ENCODE measurements around the genes SLC30A4 and SLC24A5.

DNA sequence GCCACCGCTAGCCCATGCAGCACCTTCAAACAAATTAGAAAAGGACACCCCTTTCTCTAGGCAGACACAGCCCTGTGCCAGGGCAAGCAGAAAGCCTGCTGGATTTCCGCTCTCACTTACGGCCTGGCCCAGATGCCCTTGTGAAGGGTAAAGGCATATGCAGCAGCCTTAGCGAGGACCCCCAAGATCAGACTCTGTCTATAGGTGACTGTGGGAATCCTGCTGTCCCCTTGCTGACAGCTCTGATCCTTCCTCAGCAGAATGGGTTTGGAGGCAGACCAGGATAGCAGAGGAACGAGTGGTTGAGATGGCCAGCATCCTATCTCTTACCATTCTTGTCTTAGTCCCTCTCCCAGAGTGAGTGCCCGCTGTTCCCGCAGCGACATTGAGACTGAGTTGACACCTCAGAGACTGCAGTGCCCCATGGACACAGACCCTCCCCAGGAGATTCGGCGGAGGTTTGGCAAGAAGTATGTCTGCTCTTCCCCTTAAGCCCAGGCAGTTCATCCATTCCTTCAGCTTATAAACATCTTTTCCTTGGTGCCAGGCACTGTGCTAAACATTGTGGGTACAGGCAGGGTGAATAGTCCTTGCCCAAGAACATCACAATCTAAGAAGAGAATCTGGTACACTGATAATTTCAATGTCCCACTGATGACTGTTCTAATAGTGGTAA lies 21.1 kb downstream of the DUOX1 start:
- PRO-cap: no peak

DNA sequence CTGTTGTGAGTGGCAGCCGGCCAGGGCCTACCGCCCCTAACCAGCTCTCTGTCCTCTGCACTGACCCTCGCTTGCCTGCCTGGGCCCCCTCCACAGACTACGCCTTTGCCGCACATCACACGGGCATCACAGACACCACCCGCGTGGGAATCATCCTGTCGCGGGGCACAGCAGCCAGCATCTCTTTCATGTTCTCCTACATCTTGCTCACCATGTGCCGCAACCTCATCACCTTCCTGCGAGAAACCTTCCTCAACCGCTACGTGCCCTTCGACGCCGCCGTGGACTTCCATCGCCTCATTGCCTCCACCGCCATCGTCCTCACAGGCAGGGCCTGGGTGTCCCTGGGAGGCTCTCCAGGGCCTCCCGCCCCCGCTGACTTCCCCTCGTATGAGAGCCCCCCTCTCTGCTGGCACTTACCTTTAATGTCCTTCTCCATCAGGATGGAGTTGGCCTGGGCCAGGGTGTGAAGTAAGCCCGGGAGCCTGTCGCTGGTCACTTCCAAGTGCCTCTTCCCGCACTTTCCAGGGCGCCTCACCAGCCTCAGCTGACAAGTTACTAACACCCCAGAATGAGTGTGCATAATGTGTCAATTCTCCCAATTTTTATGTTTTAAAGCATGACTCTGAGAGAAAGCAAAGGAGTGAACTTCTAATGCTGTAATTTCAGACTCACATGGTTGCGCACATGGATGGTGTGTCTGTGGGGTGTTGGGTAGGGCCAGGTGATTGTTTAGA lies 22.6 kb downstream of the DUOX1 start:
- PRO-cap: no peak

DNA sequence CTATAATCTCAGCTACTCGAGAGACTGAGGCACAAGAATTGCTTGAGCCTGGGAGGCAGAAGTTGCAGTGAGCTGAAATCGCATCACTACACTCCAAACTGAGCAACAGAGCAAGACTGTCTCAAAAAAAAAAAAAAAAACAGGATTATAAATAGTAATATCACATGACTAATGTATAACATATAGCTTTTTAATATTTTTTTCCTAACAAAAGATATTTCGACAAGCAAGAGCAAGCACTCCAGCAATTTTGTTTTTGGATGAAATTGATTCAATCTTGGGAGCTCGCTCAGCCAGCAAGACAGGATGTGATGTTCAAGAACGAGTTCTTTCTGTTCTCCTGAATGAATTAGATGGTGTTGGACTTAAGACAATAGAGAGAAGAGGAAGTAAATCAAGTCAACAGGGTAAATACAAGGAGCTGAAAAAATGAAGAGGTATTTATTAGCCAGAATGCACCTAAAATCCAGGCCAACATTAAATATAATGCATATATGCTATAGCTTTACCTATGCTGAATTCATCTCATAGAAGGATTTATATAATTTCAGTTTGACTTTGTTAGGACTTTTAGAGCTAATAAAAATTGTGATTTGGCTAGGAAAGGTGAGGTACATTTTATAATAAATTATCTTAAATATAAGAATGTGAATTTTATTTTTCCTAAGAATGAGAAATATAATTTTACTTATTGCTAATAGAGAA lies 13.4 kb downstream of the SPATA5L1 start:
- PRO-cap: no peak

- PRO-cap: bidirectional peak, plus-strand start at chr15:45522857, minus-strand start at chr15:45522755
These were observed at the start of gene SLC30A4 for GRCh38 chr15:45522714-45523572. Gene SLC30A4, minus strand, starts transcription at chr15:45522755.

GRCh38 chr15:45539578-45540079 lies 17.1 kb upstream of the SLC30A4 start:
- PRO-cap: no peak

- PRO-cap: no peak
These were observed 13.4 kb upstream of the BLOC1S6 start for GRCh38 chr15:45573849-45574185.

- PRO-cap: no peak
These were observed 3.6 kb upstream of the BLOC1S6 start for GRCh38 chr15:45583536-45583921.

GRCh38 chr15:45659434-45659837 lies 24.6 kb downstream of the SQOR start:
- PRO-cap: no peak

DNA sequence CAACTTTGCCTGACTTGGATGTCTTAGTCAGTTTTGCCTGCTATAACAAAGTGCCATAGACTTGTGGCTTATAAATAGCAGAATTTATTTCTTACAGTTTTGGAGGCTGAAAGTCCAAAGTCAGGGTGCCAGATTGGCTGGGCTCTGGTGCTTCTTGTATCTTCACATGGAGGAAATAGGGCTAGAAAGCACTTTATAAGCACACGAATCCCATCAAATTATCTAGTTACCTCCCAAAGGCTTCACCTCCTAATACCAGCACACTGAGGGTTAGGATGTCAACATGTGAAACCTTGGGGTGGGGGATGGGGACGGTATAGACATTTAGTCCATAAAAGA lies 116.8 kb downstream of the SQOR start:
- PRO-cap: no peak

GRCh38 chr15:45855058-45855554 lies 220.3 kb downstream of the SQOR start:
- PRO-cap: no peak

- PRO-cap: no peak
These were observed 417.3 kb upstream of the SEMA6D start for GRCh38 chr15:47299874-47300564.

- PRO-cap: no peak
These were observed 315.8 kb upstream of the SEMA6D start for GRCh38 chr15:47401433-47401892.

DNA sequence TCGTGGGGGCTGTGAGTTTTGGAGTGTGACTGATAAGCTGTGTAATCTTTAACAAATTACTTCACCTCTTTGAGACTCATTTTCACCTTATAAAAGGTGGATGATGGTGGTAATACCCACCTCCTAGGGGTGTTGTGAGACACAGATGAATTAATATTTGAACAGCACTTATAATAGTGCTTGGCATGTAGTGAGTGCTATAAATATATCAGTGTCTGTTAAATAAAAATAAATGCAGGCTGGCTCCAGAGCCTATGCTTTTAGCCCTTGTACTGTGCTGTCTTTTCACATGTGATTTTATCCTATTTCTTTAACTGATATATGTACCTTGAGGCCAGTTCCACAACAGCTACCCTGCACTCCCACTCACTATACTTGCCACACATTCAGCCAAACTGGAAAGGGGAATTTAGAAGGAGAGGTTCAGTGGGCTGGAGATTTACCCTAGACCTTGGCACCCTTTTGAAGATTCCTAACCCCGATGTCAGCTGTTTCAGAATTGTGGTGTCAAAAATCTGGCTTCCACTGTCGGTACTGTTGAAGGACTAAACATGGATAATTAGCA lies 9.3 kb downstream of the SEMA6D start:
- PRO-cap: no peak

- PRO-cap: no peak
These were observed at the start of gene SLC24A5 for GRCh38 chr15:48120896-48121112. Gene SLC24A5, plus strand, starts transcription at chr15:48120990.

DNA sequence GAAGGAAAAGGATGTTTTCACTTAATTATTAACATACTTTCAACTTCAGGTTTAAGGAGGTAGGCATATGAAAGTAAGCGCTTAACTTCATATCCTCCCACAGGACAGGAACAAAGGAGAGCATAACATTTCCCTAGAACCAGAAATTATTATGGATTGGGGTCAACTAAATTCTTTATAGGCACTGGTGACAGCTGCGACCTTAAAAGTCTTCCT lies 1.1 kb downstream of the MYEF2 start:
- PRO-cap: no peak

DNA sequence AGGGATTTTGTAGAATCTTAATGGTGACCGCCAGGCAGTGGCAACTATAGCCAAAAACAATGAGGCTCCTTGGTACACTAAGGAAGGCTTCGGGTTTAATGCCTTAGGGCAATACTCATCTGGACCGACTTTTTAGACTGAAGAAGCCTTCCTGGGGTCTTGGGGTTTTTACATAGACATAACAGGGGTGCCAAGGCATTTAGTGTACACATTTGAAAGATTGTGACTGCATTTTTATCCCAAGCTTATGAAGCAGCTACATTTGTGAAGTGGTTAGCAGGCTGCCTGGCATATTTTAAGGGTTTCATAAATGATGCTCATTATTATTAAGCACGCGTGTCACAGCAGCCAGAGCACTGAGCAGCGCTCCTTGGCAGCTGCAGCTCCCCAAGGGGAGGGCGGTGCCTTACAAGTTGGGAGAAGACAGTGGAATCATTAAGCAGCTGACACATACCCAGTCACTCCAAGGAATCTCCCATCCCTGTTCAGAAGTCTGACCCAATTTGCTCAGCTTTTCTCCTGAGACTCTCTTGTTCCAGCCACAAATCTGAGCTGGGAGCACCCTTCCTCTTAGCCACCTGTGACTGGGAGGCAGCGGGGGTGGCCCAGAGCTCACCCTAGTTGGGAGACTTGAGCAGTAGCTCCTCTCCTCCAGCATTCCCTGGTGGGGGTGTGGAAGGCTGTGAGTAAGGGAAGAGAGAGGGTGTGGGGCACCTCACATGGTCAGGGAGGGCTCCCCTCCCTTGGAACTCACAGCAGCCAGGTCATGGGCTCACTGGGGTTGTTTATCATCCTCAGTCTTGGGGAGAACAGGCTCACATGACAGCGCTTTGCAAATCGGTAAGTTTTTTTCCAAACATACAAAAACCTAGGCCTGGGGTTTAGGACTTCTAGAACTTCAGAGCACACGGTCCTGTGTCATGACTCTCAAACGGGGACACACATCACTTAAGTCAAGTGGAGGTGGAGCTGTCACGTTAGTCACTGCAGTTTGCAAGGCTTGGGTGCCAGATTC lies 64.3 kb downstream of the DUT start:
- PRO-cap: no peak

GRCh38 chr15:48525962-48526544 lies 119.5 kb downstream of the FBN1 start:
- PRO-cap: no peak

DNA sequence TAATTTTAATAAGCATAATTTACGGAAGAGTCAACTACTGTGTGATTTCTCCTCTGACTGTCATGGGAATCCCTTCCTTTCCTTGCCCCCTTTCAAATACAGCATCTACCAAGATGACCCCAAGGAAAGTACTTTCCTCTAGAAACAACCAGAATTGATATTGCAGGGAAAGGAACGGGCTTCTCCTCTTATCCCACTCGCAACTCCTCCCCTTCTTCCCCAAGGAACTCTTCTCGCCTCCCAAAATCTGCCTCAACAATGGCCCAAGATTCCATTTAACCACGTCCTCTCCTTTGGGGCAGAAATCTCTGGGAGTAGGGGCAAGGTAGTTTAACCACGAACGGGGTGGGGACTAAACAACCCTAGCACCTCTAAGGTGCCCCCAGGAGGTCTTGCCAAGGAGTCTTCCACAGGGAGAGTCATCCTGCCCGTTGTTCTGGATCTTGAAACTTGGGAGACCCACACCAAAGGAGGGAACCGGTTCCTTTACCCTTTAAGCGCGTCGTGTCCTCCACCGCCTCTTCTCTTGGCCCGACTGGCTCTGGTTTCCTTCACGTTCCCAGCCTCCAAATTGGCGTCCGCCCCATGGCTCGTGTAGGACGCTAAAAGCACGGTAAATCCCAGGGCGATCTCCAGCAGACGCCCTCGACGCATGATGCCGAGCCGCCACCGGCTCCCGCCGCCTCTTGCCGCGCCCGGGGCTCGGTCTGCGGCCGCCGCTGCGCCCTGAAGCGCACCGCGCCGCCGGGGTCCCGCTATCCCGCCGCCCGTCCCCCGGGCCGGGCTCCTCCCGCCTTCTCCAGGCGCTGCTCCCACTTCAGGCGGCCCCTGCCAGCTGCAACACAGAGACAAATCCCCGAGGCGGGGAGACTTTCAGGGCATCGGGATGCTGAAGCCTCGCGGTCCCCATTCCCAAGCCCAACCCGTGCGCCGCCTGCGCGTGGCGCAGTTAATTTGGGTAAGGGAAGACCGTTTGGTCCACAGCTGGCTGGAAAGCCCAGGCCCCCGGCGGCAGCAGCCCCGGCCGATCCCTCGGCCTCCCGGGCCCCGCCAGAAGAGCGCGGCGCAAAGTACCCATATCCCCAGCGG lies 1.0 kb downstream of the FBN1 start:
- PRO-cap: no peak

DNA sequence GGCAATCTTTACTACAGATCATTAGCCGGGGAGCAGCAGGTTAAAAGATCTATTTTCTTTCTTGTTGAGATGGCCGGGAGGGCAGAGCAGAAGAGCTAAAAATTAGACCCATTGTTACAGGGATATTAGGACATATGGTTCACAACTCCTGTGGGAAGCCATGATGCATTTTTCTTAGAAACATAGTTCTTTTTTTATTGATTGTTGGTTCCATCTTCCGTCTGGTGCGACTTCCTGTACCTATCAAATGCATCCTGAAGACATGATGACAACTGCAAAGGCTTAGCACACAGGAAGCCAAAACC lies 337 bp upstream of the SHC4 start:
- PRO-cap: no peak

- PRO-cap: no peak
These were observed 118.3 kb downstream of the GALK2 start for GRCh38 chr15:49288231-49288862.